Heart right ventricle (tissue), 2 donors: ENCODE data around the genes VIP and SCAF8.

- PRO-cap, 2 experiments, result no peak in any of the 2 experiments
Observed at GRCh38 chr6:151292943-151293534, 53.3 kb downstream of the AKAP12 start.

DNA sequence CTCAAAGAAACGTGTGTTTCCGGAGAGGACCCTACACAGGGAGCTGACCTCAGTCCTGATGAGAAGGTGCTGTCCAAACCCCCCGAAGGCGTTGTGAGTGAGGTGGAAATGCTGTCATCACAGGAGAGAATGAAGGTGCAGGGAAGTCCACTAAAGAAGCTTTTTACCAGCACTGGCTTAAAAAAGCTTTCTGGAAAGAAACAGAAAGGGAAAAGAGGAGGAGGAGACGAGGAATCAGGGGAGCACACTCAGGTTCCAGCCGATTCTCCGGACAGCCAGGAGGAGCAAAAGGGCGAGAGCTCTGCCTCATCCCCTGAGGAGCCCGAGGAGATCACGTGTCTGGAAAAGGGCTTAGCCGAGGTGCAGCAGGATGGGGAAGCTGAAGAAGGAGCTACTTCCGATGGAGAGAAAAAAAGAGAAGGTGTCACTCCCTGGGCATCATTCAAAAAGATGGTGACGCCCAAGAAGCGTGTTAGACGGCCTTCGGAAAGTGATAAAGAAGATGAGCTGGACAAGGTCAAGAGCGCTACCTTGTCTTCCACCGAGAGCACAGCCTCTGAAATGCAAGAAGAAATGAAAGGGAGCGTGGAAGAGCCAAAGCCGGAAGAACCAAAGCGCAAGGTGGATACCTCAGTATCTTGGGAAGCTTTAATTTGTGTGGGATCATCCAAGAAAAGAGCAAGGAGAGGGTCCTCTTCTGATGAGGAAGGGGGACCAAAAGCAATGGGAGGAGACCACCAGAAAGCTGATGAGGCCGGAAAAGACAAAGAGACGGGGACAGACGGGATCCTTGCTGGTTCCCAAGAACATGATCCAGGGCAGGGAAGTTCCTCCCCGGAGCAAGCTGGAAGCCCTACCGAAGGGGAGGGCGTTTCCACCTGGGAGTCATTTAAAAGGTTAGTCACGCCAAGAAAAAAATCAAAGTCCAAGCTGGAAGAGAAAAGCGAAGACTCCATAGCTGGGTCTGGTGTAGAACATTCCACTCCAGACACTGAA, 41.3 kb downstream of the ZBTB2 start:
- PRO-cap, 2 experiments, result no peak in any of the 2 experiments

DNA sequence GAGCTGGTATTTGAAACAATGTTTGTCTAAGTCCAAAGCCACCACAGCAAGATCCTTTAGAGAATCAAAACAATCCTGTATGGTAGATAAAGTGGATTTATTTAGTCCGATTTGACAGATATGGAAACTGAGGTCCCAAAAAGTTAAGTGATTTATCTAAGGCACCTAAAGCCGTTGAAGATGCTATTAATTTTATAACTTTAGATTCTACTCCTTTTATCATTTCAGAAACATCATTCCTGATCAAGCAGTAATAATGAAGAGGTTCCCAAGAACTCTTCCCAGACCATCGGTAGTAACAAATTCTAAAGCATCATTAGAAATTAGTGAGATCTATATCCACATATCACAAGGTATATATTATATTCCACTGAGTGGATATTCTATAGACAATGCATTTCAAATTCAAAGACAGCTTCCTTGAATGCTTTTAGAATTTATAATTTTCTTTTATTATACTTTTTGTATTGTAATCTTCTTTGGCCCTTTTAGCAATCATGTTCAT, 23.7 kb downstream of the ZBTB2 start:
- PRO-cap, 2 experiments, result no peak in any of the 2 experiments

DNA sequence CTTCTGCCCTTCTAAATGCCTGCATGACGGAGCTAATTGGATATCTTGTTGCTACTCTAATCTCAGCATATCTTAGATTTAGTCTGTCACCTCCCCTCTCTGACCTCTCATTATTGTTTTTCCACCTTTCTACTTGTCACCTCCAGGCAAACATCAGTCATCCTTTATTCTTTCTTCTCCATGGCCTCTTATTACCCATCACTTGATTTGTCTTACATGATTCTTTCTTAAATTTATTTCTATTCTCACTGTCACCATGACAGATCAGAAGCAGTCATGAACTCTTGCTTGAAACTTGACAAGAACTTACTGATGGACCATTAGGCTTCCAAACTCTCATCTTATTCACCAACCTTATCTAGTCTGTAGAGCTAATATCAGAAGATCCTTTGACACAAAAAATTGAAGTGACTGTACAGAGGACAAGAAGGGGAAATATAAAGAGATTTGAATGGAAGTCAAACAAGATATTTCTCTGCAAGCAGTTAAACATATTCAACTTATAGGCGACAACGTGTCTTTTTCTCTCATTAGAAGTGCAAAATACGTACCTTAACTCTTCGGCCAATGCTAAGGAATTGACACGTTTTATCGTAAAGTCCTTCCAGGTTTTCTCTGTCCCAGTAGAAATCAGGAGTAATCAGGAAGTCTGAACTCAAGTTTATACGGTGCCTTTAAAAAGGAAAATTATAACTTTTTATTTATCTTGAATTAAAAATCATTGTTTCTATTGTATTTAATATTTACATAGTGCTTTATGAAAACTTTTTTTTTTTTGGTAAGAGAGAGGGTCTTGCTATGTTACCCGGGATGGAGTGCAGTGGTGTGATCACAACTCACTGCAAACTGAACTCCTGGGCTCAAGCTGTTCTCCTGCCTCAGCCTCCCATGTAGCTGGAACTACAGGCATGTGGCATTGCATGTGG, 25.6 kb upstream of the ZBTB2 start:
- PRO-cap, 2 experiments, result no peak in any of the 2 experiments

DNA sequence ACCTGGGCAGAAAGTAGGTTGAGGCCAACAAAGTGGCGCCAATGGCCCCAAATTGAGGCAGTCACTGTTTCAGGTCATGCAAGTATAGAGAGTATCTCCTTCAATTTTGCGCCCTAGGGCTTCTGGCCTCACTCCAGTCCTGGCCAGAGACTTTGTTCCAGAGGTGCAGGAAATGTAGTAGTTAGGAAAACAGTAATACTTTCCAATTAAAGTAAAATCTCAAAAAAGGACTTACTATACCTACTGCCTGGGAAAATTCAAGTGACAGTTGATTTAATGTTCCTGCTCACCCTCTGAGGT, 832 bp downstream of the ARMT1 start:
- PRO-cap, 2 experiments, result peak in 1 of 2 experiments; most common minus-strand start position 124 of the sequence (in 1)

GRCh38 chr6:151455715-151456306, 3.5 kb downstream of the ARMT1 start:
- PRO-cap, 2 experiments, result no peak in any of the 2 experiments

GRCh38 chr6:151616731-151617204, 123.0 kb downstream of the CCDC170 start:
- PRO-cap, 2 experiments, result no peak in any of the 2 experiments

GRCh38 chr6:152378047-152378768, 259.0 kb downstream of the SYNE1 start:
- PRO-cap, 2 experiments, result peak in 1 of 2 experiments; most common plus-strand start chr6:152378288 (in 1)

DNA sequence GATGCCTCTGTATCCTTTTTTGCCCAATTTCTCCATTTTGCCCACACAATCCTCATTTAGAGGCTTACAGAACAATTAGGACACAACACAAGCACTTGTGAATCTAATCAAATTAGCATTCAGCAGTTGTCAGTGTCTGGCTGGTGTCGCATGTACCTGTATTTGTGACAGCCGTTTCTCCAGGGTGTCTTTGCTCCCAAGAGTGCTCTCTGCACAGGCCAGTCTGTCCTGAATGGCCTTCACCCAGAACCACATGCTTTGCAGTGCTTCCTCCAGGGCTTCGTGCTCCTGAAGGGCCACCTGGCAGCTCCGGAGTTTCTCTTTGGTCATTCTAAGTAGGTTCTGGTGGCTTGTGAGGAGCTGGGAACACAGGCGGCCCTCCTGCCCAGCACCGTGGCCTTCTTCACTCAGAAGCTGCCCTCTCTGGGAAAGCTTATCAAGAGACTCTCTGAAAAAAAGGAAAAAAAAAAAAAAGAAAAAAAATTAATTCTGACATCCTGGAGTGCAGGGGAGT, 246.0 kb downstream of the SYNE1 start:
- PRO-cap, 2 experiments, result no peak in any of the 2 experiments

GRCh38 chr6:152471477-152471828, 165.7 kb downstream of the SYNE1 start:
- PRO-cap, 2 experiments, result no peak in any of the 2 experiments

GRCh38 chr6:152750579-152750956, at the start of gene VIP:
Gene VIP, plus strand, starts transcription at chr6:152750797.
- PRO-cap, 2 experiments, result no peak in any of the 2 experiments

- PRO-cap, 2 experiments, result no peak in any of the 2 experiments
Observed at GRCh38 chr6:154247357-154247969, 109.1 kb downstream of the IPCEF1 start.

DNA sequence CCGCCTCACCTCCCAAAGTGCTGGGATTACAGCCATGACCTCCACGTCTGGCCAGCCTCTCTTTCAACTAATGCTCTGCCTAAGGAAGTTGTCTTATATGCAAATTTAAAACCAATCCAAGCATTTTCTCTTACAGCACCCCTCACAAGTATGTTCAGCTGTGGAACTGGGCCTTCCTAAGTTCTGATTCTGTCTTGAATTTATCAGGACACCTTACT, 26.1 kb downstream of the IPCEF1 start:
- PRO-cap, 2 experiments, result no peak in any of the 2 experiments

DNA sequence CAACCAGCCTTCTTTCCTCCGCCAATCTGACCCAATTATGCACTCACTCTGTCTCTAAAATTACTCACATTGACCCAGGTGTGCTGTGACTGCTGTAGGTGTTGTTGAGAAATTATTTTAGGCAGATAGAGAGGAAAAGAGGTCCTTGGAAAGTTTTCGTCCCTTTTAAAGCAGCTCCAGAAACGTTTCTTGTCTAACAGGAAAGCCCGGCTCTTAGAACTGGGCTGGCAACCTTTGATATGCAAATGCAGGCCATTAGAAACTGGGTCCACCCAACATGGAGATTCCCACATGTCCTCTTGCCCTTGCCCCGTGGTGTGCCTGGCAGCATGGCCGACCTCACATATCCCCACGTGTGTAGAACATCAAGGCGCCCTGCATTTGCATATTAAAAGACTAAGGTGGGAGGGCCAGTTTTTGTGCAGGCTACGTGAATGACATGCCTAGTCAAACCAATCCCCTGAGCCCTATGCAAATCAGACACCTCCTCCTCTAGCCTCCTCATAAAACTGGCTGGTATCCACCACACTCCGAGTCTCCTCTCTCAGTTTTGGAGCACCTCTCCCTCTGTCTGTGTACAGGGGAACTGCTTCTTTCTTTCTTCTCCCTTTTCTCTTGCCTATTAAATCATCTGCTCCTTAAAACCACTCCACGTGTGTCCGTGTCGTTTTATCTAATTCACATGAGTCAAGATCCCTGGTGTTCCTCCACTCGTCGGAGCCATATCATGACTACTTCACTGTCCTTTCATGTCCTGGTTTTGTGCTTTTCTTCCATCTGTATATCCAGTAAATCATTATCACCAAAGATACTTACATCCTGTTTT, 12.8 kb downstream of the IPCEF1 start:
- PRO-cap, 2 experiments, result no peak in any of the 2 experiments

GRCh38 chr6:154477697-154479152, 32.3 kb downstream of the CNKSR3 start:
- PRO-cap, 2 experiments, result no peak in any of the 2 experiments

DNA sequence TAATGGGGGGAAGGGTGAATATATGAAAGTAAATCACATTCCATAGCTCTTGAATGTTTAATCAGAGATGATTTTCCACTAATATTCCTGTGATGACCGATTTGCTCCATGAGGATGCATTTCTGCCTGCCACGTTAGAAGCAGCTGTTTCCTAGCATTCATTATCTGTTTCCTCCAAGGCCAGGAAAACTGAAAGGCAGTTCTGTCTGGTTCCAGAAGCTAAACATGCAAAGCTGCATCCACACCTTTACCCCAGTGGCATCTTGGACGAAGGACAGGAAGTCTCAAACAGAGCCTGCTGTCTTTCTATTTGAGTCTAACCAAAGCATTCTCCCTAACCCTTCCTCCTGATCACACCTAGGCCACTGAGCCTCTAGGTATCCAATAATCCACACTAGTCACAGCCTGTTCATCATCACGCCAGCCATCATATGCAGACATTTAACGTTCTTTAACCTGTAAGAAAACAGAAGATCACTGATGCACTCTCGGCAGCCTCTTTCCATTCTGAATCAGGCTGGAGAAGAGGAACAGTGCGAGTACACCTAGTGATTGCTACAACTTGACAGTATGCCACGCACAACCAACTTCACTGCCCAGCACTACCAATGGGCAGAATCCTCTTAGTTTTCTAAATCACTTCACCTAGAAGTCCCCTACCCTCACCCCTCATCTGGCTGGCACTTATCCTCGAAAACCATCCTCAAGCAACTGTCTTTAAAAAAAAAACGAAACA, 27.5 kb downstream of the CNKSR3 start:
- PRO-cap, 2 experiments, result no peak in any of the 2 experiments

- PRO-cap, 2 experiments, result peak in 1 of 2 experiments; most common minus-strand start chr6:154487563 (in 1)
Observed at GRCh38 chr6:154487273-154487944, 23.1 kb downstream of the CNKSR3 start.

GRCh38 chr6:154501182-154501827, 9.2 kb downstream of the CNKSR3 start:
- PRO-cap, 2 experiments, result no peak in any of the 2 experiments

DNA sequence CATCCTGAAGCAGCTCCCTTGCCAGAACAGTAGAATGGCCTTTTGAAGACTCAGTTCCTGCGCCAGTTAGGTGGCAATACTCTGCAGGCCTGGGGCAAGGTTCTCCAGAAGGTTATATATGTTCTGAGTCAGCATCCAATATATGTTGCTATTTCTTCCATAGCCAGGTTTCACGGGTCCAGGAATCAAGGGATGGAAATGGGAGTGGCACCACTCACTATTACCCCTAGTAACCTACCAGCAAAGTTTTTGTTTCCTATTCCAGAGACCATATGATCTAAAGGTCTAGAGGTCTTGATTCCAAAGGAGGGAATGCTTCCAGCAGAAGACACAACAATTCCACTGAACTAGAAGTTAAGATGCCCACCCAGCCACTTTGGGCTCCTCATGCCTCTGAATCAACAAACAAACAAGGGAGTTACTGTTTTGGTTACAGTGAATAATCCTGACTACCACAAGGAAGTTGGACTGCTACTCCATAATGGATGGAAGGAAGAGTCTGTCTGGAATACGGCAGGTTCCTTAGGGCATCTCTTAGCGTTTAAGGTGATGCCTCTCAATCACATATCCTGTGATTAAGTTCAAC, 56.6 kb upstream of the CNKSR3 start:
- PRO-cap, 2 experiments, result no peak in any of the 2 experiments

DNA sequence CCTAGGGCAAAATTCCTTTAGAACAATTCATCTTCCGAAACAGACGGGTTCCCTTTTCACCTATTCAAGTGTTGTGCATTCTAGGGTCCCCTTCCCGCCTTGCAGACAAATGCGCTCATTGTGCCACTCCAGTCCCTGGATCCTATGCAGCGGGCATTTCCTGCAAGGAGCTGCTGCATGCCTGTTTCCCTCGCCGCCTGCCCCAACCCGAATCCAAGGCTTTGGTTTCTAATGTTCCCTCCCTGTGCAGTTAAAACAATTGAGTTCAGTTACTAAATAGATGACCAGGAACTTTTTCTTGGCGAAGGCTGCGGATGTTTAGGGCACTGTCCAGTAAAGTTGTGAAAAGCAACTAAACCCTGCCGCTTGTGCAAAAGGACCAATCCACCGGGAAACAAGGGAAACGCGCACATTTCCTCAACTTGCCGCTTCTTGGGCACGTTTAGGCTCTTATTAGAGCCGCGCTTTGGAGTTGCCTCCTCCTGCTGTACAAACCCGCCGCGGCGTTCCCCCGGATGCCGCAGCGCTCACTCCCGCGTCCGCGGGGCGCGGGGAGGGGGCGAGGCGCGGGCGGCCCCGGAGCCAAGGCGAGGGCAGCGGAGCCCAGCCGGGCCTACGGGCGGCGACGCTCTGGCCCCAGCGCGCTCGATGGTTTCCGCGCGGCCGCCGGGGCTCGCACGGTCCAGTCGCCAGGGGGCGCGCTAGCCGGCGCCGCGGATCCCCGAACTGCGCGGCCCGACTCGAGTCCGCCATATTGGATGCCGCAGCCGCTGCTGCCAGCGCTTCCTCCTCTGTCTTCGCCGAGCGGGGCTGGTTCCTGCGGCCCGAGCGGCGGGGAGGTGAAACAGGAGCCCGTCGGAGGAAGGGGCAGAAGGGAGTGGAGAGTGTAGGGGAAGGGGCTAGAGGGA, at the start of gene SCAF8:
Gene SCAF8, plus strand, starts transcription at position 752 of the 908 bp plus-strand sequence.
- PRO-cap, 2 experiments, result peak in 2 of 2 experiments; most common plus-strand start position 752 of the sequence (in 2); most common minus-strand start position 524 of the sequence (in 1)